Choroid plexus epithelial cell (primary cell): ENCODE results near the genes CBX3, HOXA6, HOXA3 and EVX1.

DNA sequence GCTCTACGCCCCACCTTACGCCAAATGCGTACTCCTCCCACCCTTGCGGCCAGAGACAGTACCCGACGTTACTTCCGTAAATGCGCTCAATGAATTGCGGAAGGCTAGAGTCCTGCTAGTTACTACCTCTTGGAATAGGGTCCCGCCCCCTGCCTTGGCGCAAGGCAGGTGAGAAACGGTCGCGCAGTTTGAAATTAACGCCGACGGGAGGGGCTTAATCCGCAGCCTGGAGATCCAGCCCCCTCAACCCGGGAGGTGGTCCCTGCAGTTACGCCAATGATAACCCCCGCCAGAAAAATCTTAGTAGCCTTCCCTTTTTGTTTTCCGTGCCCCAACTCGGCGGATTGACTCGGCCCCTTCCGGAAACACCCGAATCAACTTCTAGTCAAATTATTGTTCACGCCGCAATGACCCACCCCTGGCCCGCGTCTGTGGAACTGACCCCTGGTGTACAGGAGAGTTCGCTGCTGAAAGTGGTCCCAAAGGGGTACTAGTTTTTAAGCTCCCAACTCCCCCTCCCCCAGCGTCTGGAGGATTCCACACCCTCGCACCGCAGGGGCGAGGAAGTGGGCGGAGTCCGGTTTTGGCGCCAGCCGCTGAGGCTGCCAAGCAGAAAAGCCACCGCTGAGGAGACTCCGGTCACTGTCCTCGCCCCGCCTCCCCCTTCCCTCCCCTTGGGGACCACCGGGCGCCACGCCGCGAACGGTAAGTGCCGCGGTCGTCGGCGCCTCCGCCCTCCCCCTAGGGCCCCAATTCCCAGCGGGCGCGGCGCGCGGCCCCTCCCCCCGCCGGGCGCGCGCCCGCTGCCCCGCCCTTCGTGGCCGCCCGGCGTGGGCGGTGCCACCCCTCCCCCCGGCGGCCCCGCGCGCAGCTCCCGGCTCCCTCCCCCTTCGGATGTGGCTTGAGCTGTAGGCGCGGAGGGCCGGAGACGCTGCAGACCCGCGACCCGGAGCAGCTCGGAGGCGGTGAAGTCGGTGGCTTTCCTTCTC is at the start of gene CBX3:
Gene CBX3, plus strand, starts transcription at position 889 of the 989 bp plus-strand sequence.
- RRBS: 2% methylated on average over 46 of the region's 91 CpGs

DNA sequence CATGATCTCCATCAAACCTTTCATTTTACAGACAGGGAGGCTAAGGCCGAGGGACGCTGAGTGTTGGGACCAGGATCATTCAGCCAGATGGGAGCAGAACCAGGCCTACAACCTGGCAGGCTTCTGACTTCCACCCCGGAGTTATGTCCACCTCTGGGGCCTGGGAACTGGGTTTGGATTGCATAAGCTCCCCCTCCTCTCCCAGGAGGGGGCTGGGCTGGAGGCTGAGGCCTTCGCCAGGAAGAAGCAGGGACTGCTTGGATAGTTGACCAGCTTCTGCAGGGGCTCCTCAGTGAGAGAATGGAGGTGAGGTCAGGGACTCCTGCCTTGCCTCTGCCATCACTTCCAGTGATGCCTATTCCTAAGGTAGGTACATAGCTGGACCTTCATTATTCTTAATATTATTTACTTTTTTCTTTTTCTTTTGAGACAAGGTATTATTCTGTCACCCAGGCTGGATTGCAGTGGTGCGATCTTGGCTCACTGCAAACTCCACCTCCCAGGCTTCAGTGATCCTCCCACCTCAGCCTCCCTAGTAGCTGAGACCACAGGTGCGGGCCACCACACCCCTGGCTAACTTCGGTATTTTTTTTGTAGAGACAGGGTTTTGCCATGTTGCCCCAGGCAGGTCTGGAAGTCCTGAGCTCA is 1.3 kb downstream of the SNX10 start:
- RRBS: no CpG with 5 or more reads among the region's 7 CpGs

DNA sequence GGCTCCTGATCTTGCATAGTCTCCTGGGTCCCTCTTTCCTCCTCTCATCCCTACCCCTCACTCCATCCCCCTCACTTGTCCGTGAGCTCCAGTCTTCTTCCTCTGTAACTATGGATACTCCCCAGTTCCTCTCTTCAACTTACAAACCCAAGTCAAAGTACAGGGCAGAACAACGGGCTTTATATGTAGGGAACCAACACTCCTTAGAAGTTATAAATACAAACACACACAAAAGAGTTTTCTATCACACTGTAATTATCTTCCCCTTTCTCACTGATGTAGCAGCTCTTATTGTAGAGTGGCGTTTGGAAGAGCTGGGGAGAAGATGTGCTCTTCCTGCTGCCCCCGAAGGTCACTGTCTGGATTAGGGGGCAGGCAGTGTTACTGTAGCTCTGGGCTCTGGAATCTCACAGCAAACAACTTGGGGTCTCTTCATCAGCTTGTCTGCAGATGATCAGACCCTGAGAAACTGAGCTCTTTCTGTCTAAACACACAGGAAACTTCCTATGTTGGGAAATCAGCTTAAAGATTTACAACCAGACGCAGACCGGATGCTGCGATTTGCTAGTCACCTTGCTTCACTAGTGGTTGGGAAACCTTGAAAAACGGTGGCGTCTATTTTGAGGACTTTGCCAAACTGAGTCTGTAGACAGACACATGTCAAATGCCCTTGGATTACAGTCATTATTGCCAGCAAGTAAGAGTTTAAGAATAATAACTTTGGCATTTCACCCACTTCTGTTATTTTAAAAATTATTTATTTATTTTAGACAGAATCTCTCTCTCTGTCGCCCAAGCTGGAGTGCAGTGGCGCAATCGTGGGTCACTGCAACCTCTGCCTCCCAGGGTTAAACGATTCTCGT is 13.7 kb downstream of the SNX10 start:
- RRBS: no CpG with 5 or more reads among the region's 14 CpGs

GRCh38 chr7:26369431-26369787 is 77.7 kb downstream of the SNX10 start:
- RRBS: no CpG with 5 or more reads among the region's 2 CpGs

DNA sequence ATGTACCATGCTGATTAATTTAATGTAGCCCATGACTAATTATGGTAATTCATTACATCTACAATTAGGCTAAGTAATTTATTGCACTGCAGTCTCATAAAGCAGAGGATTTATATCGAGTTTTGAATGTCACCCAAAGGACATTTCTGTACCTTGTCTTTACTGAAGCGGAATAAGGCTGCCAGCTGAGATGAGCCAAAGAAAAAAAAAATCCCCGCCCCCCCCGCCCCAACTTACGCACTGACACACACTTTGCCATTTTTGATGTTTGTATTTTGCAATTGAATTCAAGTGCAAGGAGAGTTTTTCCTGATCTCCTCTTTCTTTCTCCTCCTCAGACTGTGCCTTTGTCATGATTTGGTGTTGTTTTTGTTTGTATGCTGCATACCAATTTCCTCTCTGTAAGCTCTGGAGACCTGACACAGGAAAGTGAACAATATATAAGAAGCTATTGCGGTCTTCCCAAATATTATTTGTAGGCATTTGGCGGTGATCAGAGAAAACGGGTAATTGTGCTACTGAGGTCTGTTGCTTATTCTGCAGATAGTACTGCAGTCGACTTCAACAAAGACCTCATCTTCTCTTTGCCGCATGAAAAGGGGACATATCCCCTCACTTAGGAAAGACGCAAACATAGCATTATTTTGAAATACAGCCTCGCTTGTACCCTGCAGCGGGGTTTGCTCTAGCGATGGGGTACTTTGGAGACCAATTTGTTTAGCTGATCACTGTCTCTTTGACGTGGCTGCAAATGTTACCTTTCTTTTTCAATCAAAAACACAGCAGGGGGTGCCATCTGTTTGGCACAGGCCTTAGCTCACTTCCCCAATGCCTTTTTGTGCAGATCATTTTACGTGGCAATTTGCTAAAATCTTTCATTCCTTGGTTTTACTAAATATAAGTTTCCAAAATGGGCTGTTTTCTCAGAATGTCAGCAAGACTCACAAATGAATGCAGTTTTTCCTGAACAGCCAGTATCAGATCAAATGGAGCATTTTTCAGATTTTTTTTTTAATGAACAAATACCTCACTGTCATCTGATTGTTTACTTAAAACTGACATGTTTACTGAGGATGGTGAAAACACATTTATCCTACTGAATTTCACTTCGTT is 206.5 kb downstream of the SKAP2 start:
- RRBS: no CpG with 5 or more reads among the region's 17 CpGs

DNA sequence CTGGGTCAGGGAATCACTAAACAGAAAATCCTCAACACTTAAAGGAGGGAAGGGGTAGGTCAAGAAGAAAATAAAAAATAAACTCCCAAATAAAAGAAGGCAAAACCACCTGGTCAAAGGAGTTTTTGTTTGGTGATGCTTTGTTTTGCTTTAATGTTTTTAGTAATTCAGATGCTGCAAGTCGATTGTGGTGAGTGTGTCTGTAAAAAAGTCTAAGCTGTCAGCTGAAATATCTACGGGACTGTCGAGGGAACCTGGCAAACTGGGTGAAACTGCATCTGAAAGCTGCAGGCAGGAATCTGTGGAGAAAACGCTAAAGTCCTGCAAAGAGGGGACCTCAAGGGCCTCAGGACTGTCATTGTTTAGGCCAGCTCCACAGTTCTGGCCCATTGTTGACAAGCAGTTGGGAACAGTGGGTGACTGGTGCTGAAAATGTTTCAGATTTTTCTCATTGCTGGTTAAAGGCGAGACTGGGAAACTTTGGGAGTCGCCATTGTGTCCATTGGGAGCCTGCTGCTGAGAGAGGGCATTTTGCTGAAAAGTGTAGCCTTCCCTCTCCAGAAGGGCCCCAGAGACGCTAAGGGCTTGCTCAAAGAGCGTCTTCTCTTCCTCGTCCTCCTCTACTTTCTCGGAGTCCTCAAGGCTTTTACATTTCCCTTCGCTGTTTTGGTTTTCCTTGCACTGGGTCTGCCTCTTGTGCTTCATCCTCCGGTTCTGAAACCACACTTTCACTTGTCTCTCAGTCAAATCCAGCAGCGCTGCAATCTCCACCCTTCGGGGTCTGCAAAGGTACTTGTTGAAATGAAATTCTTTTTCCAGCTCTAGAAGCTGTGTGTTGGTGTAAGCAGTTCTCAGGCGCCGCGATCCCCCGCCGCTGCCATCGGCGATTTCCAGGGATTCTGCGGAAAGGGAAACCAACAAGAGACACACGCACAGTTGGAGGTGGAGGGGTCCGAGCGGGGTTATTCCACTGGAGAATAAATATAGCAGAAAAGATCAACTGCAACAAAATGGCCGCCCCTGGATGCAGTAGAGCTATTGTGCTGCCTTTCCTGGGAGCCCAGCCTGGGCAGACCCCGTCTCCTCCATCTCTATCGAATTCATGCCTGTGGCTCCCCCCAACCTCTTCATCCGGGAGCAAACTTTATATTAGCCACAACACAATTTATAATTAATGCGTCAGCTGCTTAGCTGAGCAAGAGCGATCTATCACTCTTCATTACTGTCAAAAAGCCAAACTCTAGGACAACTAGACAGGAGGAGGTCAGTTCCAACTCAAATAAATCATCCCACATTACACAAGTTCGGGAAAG is 1.5 kb downstream of the HOXA2 start:
- RRBS: no CpG with 5 or more reads among the region's 32 CpGs

- RRBS: 2% methylated on average over 1 of the region's 31 CpGs
Observed at GRCh38 chr7:27108091-27108578, 5.7 kb upstream of the HOXA2 start.

DNA sequence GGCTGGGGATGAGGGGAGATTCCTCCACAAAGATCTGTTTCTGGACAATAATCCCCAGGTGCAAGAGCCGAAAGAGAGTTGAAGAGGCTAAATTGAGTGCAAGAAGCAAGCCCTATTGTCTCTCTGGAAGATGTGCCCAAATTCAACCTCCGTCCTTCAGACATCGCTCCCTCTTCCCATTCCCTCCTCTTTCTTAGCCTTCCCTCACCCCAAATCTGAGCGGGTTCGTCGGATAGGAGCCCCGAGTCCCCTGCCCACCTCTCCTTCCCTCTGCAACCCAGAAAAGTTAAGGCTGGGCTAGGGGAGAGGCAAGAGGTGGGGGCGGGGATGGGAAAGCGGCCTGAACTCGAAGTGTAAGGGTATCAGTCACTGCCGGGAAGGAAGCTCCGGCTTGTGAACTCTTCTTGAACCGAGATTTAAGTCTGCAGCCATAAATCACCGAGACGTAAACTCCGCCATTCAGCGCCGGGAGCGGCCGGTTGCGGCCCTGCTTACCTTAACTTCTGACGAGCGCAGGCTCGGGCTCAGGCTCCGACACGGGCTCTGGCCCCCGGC is 10.7 kb upstream of the HOXA2 start:
- RRBS: 4% methylated on average over 14 of the region's 27 CpGs

DNA sequence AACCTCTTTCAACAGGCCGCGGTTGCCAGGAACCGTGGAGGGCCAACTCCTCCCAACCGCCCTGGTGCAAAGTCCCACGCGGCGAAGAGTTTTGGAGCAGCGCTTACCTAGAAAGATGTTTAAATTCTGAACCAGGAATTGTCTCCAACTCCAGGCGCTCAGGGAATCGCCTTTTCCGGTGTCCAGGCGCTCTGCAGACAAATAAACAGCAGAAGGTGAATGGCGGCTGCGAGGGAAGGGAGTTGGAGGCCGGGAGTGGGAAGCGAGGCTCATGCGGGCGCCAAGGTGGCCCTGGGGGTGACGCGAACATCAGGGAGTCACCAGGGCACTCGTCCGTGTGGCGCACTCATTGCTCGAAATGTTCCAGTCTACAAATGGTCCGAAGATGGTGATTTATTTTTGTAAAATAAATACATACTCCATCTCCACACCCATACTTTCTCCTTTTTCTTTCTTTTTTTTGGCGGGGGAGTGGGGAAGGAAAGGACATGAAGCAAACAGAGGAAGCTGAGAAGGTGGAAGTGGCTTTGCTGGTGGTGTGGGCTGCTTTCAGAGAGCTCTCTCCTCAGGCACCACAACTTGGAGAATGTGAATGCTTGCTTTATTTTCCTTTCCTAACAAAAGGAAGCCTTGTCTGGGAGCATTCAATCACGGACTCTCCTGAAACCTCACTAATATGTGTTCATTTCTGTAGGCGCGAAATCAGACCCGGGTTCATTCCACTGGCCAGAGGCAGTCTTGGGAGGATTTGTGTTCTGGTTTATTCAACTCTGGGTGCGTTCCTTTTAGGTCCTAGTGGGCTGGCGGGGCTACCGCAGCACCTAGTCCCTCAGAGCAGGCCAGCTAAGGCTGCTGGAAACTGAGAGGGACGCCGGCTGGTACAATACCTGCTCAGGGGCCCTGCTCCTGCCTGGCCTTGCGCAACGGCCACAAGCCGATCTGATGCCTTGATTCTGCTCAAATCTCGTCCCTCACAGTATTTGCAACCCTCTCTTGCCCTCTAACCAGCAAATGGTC is 7.8 kb downstream of the HOXA4 start:
- RRBS: 3% methylated on average over 5 of the region's 39 CpGs

- RRBS: 8% methylated on average over 11 of the region's 38 CpGs
Observed at GRCh38 chr7:27143938-27144696, 636 bp upstream of the HOXA5 start.

DNA sequence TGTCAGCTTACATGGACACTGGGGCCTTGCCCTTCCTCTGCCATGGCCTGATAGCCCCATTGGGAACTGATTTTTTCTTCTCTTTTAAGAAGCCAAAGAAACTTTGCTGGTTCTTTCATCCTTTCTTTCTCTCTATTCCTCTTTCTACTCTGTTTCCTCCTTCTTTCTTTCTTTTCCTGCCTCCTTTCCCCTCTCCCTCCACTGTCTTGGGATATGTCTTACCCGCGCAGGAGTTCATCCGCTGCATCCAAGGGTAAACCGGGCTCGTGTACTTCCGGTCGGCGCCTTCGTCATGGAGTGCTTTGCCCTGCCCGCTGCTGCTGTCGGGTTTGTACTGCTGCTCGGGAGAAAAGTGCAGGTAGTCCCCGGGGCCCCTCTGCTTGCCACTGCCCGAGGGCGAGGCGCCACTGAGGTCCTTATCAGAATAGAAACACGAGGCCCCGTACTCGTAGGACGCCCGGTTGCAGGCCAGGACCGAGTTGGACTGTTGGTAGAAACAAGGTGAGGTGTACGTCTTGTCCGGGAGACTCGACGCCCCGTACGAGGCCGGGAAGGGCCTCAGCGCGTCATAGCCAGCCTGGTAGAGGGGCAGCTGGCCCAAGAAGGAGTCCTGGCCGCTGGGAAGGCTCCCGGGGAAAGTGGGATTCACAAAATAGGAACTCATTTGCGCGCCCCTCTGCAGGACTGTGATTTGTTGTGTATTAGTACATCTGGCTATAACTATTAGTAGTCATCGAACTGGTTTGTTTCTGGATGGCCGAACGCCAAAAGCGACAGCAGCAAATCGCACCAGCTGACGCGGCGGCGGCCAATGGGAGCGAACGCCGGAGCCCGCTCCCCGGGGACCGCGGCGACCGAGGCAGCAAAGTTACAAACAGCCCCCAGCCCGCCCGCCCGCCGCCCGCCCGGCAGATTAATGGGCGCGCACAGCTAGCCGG is at the start of gene HOXA6:
Gene HOXA6, minus strand, starts transcription at position 689 of the 938 bp plus-strand sequence.
- RRBS: 8% methylated on average over 32 of the region's 62 CpGs

GRCh38 chr7:27151880-27153191 is at the start of gene HOXA3:
Gene HOXA3 (minus strand): TSS chr7:27152583.
- RRBS: 7% methylated on average over 13 of the region's 72 CpGs

- RRBS: 8% methylated on average over 22 of the region's 47 CpGs
Observed at GRCh38 chr7:27175094-27176382, 1.4 kb upstream of the HOXA10 start.

DNA sequence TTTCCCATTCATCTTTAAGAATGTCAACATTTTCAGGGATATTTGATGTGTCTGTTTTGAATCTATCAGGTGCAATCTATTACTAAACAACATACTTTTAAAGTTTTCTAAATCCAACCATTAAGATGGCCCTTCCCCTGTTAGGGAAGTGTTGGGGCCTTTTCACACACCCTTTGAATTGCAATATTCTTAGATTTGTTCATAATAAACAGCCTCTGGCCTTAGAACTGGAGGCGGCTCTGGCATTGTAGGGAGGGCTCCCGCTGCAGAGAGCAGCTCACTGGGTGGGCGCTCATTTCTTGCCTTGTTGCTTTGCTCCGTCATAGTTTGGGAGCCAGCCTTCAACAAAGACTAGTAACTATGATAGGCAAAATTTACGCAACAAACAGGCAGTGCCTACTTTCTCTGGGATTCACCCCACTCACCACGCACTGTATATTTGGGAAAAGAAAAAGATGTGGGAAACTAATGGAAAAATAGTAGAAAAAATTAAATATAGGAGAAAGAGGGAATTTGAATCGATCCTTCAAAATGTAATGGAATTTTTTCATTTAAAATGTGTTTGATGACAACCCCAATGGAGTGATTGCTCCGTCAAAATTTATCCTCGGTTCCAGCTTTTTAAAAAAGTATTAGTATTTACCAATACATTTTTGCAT is 4.3 kb upstream of the HOXA10 start:
- RRBS: no CpG with 5 or more reads among the region's 9 CpGs

DNA sequence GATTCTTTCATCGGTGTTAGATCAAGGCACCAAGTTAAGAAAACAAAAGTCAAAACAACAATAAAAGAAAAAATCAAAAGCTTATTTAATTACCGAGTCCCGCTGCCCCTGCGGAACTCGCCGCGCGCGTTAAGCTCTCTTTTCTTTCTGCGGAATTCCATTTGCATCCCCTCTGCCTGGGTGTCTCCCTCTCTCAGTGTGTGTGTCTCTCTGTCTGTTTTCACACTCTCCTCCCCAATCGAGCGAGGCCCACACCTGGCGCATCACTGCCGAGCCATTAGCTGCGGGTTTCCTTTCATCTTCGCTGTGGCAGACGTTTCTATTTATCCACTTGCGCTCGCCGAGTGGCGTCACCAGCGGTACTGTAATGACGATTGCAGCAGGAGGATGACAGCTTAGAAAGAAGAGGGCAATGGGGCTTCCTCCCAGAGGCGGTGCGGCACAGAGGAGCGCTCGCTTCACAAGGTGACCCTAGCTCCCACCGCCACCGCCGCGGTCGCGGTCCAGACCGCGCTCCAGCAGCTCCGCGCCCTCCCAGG is at the start of gene EVX1:
Gene EVX1, plus strand, starts transcription at position 428 of the 539 bp plus-strand sequence.
- RRBS: no CpG with 5 or more reads among the region's 37 CpGs

GRCh38 chr7:27245309-27246515 is 3.1 kb downstream of the EVX1 start:
- RRBS: 4% methylated on average over 26 of the region's 98 CpGs

DNA sequence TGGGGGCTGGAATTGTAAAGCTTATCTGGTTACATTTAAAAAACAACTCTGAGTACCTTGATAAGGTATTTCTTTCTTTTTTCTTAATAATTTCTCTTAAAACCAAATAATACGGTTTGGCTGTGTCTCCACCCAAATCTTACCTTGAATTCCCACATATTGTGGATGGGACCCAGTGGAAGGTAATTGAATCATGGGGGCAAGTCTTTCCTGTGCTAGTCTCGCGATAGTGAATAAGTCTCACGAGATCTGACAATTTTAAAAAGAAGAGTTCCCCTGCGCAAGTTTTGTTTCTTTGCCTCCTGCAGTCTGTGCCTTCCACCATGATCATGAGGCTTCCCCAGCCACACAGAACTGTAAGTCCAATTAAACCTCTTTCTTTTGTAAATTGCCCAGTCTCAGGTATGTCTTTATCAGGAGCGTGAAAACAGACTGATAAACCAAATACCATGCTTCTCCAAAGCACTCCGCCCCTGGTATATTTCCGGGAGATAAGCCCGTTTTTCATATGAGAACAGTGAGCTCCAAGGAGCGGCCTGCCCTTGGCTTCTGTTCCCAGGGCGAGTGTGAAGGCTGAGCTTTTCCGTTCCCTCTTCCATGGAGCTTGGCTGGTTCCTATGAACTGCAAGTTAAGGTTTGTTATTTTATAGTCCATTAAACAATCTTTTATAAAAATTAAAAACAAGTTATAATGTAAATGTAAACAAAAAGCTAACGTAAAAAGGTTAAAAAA is 118.9 kb downstream of the EVX1 start:
- RRBS: no CpG with 5 or more reads among the region's 13 CpGs

DNA sequence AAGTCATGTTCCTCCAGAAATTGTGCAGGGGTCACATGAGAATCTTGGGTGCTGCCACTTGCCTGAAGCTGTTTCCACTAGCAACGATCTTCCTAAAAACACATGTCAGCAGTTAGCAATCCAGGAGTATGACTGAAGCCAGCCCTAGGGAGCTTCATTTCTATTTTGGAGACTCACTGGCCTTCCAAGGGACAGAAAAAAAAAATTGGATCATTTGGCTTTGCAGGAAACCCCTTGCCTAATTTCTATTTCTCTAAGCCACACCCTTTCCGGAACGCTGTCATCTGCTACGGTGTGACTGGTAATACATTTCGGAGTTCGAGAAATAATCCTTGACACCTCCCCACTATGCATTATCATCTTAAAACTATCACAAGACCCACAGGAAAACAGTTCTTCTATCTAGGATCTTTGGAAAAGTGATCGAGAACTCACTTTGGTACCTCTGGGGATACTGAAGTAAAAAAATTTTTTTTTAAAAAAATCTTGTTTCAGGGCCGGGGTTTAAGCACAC is 204.8 kb downstream of the TAX1BP1 start:
- RRBS: no CpG with 5 or more reads among the region's 8 CpGs

DNA sequence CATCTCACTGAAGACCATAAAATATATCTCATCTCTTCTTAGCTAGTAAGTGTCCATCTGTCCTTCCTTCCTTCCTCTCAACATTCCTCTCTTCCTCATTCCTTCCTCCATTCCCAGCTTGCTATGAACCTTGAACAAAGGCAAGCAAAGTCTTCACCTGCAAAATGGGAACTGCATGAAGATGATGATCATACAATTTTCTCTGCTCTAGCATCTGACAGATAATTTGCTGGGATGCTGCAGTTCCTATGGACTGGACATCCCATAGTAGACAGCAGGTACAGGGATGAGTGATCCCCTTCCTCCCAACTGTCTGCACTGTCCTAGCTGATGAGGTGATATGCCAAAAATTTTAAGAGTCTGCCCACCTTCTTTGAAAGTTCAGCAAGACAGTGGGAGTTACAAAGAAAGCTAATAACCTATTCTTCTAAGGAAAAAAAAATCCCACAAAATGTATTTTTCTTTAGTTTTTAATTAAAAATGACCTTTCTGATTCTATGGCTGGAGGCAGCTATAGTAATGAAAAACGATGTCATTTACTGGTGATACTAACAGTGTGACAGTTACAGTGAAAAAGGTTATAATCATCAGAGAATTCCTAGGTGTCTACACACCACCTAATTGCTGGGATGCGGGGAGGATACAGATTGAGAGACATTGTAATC is 136.3 kb downstream of the JAZF1 start:
- RRBS: no CpG with 5 or more reads among the region's 2 CpGs

DNA sequence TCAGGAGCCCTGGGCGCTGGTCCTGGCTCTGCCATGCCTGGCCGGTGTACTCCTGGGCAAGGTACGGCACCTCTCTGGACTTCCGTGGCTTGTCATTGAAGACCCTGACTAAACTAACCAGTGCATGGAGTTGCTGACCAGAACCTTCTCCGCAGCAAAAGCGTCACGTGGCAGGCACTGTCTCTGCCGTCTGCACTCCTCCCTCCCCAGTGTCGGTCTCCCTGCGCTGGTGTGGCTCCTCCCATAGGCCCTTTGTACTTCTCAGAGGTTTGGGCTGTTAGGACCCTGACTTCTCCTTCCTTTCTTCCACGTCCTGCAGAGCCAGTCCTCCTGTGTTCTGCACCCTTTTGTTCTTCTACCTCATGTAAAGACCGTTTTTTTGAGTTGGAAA is 100.6 kb upstream of the CREB5 start:
- RRBS: no CpG with 5 or more reads among the region's 12 CpGs